Temporal lobe (tissue), 2 donors: ENCODE data around the genes ANKRD55 and MAP3K1.

DNA sequence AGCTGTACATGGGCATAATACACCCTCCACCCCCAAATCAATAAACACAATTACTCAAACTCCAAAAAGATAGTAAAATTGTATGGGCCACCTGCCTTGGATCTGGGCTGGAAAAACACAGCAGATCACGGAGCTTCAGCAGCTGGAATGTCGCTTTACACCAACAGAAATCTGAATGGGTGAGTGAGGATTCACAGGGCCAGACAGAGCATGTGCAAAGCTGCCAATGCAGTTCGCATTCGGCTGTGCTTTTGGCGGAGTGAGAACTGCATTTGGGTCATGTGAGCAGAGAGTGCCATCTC, at the start of gene ANKRD55:
TSS of gene ANKRD55 (minus strand) at position 185 of the 302 bp plus-strand sequence.
- RAMPAGE, long total RNA, result no peak

- RAMPAGE, long total RNA, result no peak
Observed at GRCh38 chr5:56460684-56461247, 227.6 kb upstream of the ANKRD55 start.

GRCh38 chr5:56638203-56638696, 177.1 kb upstream of the MAP3K1 start:
- RAMPAGE, long total RNA, result no peak

DNA sequence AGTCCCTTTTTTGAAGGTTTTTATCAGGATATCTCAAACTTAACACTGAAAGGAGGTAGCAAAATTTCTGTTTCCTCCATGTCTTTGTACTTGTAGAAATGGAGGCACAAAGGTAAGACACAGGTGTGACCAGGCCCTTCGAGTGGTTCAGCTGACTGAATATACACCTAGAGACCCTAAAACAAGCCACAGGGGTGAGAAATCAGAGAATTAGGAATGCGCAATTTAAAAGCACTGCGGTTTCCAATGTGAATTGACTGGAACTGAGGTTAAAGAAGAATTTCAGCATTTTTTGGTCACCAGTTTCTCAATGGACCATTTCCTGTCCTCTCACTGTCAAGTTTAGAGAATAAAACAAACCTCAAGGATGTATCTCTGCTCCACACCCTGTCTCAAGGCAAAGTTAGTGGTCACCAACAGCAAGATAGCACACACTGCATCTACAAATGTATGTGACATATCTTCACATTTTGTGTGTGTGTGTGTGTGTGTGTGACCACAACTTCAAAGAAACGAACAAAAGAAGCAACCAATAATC, 143.8 kb upstream of the MAP3K1 start:
- RAMPAGE, long total RNA, result no peak

DNA sequence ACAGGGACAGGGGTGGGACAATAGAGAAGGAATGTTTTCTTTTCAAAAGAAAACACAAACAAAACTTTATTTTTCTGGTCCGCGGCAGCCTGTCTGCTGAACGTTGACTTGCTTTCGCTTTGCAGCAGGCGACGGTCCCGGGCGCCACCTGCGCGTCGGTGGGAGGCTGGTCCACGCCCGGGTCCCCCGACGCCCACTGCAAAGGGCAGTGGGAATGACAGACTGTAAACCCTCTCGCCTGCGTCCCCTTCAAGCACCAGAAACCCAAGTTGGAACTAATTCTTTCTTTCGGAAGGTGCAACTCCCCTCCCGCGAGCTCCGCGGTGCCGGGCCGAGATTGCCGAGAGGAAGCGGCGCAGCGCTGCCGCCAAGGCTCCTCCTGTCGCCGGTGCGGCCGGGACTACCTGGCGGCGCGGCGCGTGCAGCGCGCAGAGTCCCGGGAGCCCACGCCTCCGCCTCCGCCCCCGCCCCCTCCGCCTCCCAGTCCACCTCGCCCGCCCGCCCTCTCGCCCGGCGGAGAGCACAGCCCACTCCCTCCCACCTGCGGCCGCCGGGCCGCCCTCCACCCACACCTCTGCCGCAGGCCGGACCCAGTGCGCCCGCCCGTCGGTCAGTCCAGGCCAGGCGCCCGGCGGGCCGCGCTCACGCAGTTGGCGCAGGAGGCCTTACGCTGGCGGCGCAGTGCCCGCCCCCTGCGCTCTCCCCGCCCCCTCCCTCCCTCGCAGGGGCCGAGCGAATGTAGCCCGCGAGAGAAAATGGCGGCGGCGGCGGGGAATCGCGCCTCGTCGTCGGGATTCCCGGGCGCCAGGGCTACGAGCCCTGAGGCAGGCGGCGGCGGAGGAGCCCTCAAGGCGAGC, at the start of gene MAP3K1:
TSS of gene MAP3K1 (plus strand) at position 731 of the 857 bp plus-strand sequence.
- RAMPAGE, long total RNA, result no peak

GRCh38 chr5:56856415-56857022, 41.2 kb downstream of the MAP3K1 start:
- RAMPAGE, long total RNA, result no peak

GRCh38 chr5:57054694-57055253, 102.9 kb upstream of the MIER3 start:
- RAMPAGE, long total RNA, result no peak

DNA sequence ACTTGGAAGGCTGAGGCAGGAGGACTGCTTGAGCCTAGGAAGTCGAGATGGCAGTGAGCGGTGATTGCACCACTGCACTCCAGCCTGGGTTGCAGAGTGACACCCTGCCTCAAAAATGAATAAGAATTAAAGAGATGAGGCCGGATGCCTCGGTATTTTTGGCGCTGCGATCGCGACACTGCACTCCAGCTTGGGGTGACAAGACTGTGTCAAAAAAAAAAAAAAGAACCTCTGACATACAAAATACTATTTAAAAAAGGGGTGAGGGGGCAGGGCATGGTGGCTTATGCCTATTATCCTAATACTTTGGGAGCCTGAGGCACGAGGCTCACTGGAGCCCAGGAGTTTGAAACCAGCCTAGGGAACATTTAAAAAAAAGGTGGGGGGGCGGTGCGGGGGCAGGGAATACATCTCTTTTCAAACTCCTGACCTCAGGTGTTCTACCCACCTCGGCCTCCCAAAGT, 7.4 kb downstream of the GPBP1 start:
- RAMPAGE, long total RNA, result no peak

DNA sequence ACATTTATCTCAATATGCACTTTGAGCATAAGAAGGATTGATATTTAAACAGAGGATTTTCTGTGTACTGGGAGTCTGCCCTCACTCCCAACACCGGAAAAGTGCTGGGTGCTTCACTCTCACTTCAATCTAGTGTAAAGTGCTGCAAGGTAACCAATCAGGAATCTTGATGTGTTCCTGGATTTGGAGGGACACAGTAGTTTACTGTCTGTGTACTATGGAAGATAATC, 169.5 kb upstream of the ACTBL2 start:
- RAMPAGE, long total RNA, result no peak

GRCh38 chr5:57862376-57863080, 379.9 kb upstream of the ACTBL2 start:
- RAMPAGE, long total RNA, result no peak

GRCh38 chr5:58273505-58274097, 186.3 kb downstream of the PLK2 start:
- RAMPAGE, long total RNA, result no peak

DNA sequence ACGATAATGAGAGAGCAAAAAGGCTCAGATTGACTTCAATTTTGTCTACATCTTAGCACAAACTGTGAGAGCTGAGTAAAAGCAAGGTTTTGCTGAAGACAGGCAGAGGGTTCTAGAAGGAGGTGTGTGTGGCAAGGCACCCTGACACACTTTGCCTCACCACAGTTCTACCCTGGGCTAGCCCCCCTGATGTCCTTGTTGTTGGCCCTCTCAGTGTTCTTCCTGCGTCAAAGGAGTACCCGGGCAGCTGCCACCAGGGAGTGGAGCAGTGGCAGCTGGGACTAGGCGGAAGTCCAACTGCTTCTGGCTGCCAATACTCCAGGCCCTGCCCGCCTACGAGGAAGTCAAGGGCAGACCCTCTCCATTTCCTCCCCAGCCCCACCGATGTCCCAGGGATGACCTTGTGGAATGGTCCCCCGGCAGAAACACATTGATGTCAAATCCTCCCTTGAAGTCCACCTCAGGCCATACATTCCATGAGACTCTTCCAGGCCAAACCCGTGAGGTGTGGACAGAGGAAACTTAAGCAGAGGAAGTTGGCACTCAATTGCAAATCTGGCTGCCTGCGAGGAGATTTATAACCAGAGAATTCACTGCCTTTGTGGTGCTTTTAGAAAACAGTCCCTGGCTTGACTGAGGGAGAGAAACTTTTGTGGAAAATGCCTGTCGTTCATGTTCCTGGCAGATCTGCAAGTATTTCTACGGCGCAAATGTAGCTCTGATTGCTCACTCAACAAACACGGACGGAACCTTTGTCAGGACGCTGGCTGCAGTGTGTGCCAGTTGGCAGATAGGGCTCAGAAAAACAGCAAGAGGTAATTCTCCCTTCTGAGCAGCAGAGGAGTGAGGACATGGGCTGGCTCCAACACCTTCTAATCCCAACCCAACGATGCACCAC, 339.7 kb downstream of the RAB3C start:
- RAMPAGE, long total RNA, result no peak

GRCh38 chr5:58999593-59000443, 416.9 kb downstream of the RAB3C start:
- RAMPAGE, long total RNA, result no peak

- RAMPAGE, long total RNA, result no peak
Observed at GRCh38 chr5:59145404-59145922, 562.6 kb downstream of the RAB3C start.

- RAMPAGE, long total RNA, result no peak
Observed at GRCh38 chr5:59189220-59190217, 606.6 kb downstream of the RAB3C start.

DNA sequence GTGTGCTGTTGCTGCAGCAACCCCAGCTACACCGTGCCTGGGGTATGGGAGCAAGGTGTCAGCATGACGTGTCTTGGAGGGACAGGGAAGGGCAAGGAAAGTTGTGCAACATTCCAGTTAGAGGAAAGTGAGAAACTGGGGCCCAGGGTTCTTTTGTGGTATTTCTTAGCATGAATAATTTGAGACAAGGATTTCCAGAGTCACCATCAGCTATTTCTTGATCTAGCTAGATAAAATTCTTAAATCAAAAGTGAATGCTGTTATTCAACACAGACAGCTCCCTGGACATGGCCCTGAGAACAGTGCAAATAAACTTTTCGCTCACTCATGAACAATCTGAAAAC, 611.2 kb downstream of the RAB3C start:
- RAMPAGE, long total RNA, result no peak

DNA sequence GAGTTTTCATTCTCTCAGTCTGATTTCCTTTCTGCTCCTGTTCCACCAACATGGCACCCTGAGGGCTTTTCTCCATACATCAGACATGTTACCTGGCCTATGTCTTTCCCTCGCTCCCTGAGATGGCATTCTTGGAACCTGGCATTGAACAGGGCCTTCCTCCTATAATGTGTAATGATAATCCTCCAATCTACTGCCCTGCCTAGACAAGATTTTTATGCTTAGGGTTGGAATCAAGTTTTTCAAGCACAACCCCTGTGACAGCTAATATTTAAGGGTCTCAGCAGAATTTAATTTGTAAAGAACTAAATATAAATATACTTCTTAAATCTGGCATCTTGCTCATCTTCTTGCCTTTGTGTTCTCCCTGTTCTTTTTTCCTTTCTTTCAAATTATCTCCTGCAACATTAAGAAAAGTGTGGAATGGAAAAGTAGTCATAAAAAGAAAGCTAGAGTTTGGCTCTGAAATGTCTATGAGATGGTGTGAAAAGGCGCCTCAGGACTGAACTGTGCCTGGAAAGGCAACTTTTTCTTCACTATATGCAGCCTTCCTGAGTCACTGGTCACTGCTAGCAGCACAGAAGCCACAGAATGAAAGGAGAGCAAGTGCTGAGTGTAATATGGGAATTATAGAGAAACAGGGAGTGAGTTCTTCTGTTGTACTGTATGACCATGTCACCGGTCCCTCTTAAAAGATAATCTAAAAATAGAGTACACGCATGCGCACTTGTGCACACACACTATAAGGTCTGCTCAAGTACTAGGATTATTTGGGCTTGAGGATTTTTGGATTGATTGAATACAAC, 572.2 kb downstream of the PDE4D start:
- RAMPAGE, long total RNA, result no peak

GRCh38 chr5:59351407-59351710, 542.2 kb downstream of the PDE4D start:
- RAMPAGE, long total RNA, result no peak

DNA sequence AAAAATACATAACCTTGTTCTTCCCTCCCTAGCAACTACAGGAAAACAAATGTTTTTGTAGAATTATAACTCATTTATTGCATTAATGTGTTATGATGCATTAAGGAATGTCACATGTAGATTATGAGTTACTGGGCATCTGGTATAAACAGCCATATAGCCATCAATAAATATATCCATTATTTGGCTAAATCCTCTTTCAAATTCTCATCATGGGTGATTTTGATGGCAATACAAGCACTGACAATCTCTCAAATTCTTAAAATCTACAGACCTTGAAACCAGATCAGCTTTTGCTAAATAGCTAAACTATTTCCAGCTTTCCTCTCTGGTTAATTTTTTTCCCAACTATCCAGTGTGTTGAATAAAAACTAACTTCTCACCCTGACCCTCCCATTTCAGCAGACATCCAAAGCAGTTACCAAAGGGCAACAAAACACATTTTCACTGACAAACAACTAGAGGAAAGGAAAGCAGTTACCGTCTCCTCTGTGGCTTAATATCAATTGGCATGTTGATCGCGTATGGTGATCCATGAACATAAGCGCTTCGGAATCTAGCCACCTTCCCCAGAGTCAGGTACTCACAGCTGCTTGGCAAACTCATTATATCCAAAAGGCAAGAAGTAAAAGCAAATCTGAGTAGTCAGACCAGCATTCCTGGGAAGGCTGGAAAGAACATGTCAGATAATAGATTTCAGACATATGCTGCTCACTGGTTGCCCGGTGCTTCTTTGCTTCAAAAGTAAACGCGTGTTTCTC, 463.5 kb downstream of the PDE4D start:
- RAMPAGE, long total RNA, result no peak

DNA sequence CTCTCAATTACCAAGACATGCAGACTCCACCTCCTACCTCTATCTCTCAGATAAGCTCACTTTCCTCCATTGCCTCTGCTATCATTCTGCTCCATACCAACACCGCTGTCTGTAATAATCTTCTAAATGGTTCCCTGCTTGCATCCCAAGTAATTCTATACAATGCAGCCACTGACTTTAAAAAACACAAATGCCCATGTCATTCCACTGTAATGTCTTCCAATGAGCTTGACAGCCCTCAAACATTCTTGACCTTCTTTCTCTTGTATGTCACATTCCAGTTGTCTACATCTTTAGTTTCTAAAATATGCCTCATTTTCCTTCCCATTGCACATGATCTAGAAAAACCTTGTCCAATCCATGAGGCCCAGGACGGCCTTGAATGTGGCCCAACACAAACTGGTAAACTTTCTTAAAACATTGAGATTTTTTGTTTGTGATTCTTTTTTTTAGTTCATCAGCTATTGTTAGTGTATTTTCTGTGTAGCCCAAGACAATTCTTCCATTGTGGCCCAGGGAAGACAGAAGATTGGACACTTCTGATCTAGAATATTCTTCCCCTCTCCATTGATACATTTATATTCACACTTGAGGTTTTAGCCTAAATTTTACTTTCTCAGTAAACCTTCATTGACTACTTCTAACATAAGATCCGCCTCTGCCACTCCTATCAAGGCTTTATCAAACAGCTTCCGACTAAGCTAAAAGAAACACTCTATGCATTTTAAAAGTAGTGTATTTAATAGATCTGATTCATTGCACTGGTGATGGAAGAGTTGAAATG, 441.7 kb downstream of the PDE4D start:
- RAMPAGE, long total RNA, result no peak